Pulmonary lymph node (tissue), 1 donor: ENCODE results near the gene CARHSP1.

DNA sequence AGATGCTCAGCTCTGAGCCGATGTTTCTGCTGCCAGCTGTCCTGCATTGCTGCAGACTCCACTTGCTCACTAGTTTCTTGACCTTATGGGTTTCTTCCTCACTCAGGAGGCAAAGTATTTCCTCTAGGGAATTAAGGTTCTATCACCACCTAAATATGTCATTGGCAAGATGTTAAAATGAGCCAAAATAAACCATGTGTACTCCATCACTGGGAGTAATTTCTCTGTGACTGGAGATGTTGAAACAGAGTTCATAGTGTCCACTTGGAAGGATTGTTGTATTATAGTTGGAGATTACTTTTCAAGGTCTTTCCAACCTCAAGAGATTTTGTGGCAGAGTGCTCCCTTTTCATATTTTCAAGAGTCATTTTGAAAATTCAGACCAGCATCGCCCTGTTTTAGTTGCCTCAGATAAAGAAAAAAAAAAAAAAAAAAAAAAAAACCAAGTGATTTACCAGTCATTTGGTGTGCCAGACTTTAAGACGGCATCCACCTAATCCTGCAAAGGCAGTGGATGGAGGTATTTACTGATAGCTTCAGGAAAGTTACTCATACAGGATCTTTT lies 1255.1 kb downstream of the TMEM114 start:
- PRO-cap = no peak

DNA sequence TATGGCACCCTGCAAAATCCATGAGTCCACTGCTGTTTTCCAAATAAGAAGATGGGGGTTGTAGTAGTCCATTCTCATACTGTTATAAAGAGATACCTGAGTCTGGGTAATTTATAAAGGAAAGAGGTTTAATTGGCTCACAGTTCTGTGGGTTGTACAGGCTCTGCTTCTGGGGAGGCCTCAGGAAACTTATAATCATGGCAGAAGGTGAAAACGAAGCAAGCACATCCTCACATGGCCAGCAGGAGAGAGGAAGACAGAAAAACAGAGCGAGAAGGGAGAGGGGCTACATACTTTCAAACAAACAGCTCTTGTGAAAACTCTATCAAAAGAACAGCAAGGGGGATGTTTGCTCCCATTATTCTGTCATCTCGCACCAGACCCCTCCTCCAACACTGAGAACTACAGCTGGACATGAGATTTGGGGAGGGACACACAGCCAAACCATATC lies 1200.5 kb downstream of the TMEM114 start:
- PRO-cap = unidirectional peak, plus-strand start at position 261 of the sequence

- PRO-cap = no peak
Measured at GRCh38 chr16:8627006-8627468, 5.5 kb downstream of the METTL22 start.

DNA sequence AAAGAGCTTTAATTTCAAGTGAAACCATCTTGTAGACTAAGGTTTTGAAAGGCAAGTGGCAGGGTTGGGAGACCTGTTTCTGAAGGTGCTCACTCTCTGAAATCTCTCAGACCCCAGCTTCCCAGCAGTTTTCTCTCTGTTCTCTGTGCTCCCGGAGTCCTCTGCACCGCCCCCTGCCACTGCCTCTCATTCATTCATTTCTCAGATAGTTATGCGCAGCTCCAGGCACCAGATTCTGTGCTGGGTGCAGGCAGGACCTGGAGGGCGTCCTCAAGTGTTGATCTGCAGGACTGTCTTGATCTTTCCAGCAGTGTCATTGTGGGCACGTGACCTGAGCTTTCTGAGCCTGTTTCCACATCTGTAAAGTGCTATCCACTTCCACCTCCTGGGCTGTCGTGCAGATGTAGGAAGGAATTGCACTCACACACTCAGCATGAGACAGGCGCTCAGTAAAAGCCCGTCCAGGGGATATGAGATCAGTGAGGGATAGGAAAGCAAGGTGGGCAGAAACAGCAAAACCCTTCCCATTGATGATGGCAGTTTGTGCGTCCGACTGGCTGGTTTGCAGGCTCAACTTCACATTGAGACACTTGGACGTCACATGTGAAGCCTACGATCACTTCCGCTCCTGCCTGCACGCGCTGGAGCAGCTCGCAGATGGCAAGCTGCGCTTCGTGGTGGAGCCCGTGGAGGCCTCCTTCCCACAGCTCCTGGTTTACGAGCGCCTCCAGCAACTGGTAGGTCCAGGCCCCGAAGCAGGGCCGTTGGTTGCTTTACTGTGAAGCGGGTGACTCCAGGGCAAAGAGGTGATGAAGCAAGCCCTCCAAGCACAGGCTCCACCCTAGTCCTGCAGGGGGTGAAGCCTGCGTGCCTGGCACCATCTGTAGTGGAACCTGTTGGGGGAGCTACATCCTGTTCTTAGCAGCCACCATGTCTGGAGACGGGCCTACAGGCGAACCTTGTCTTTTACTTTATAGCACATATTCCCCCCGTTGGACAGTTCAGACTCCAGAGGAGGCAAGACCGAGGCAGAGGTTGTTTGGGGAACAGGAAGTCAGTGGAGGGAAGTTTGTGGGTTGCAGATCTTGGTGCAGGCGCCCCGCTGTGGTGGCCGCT lies 22.8 kb downstream of the METTL22 start:
- PRO-cap = no peak

GRCh38 chr16:8651475-8651943 lies 22.9 kb upstream of the ABAT start:
- PRO-cap = no peak

DNA sequence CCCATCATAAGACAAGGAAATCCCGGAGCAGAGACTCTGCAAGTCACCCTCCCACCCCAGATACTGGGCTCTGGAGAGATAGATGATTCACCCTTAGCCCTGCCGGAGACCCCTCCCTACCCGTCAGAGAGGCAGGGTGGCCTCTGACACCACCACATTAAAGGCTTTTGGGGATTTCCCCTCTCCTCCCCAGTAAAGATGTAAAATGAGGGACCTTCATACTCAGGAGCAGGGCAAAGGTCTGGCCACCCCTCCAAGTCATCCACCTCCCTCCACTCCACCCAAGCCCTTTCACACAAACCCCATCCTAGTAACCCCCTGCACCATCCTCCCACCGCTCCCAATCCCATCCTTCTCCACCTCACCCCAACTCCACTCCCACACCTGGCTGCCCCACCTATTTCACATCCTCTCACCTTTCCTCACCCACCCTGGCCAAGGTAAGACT lies 779 bp downstream of the ABAT start:
- PRO-cap = no peak

DNA sequence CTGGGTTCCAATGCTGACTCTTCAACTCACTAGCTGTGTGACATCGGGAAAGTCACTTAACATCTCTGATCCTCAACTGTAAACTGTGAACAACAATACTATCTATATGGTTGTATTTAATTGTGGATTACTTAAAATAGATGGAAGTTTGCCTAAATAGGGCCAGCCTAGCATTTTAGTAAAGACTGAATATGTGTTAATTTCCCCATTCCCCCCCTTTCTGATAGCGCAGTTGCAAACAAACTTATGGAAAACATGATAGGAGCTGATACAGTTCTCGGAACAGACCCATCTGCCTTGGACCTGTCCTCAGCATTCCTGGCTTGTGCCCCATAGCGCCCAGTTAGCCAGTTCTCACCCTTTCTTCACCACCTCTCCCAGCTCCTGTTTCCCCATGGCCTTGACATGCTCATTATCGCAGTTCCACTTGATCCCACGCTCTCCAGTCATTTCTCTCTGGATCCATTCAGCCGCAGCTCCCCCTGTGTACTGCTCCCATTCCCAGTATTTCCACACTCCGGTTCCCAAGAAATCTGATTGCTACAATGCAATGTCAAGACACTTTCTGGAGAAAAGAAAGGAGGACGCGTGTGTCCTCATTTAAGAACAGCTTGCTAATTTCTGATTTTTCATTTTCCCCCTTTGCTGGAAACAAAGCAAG lies 55.5 kb downstream of the TMEM186 start:
- PRO-cap = no peak

DNA sequence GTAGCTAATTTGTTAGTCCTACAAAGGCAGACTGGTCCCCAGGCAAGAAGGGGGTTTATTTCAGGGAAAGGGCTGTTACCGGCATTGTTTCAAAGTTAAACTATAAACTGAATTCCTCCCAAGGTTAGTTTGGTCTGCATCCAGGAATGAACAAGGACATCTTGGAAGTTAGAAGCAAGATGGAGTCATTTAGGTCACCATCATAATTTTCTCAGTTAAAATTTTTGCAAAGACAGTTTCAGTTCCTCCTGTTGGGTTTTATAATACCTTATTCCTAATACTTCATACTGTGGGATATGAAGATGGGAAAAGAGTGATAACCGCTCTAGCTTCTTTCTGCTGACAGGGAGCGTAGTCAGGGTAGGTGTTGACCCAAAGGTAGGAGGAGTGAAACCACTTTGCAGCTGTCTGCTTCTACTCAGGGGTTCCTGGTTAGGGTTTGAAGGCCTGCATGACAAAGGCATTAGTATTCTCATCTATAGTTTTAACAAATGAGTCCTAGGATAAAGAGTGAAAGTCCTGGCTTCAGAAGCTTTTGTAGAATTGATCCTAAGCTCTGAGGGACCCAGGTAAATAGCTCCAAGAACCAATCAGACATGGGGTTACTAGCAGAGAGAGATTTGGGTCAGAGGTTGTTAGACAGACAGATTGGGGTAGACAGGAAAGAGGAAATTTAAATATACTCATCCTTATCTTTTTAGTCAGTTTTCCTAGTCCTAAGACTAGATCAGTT lies 24.9 kb downstream of the PMM2 start:
- PRO-cap = no peak

- PRO-cap = no peak
Measured at GRCh38 chr16:8831818-8832587, 34.4 kb downstream of the PMM2 start.

DNA sequence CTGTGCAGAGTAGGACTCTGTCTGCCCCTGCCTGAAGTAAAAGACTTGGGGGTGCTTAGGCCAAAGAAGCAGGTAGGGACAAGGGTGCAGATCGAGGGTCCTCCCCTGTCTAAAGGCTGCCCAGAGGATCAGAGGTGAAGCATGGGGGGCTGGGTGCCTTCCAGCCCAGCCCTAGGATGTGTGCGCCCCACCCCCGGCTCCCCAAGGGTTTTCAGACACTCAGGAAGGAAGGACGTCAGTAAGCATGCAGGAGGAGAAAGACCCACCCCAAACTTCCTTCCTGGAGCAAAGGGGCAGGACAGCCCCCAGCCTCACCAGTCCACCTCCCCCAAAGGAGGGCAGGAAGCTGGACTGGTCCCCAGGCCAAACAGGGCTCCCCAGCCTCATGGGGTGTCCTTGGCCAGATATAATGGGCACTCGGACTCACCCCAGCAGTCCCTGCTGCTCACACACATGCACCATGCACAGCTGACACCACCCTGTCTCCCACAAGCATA lies 12.1 kb downstream of the CARHSP1 start:
- PRO-cap = no peak

- PRO-cap = unidirectional peak, minus-strand start at chr16:8868467; unidirectional peak, minus-strand start at chr16:8868695; bidirectional peak, plus-strand start at chr16:8869167, minus-strand start at chr16:8868980
Measured at GRCh38 chr16:8868002-8869063, at the start of gene CARHSP1. TSS of gene CARHSP1 (minus strand) at chr16:8869006.

DNA sequence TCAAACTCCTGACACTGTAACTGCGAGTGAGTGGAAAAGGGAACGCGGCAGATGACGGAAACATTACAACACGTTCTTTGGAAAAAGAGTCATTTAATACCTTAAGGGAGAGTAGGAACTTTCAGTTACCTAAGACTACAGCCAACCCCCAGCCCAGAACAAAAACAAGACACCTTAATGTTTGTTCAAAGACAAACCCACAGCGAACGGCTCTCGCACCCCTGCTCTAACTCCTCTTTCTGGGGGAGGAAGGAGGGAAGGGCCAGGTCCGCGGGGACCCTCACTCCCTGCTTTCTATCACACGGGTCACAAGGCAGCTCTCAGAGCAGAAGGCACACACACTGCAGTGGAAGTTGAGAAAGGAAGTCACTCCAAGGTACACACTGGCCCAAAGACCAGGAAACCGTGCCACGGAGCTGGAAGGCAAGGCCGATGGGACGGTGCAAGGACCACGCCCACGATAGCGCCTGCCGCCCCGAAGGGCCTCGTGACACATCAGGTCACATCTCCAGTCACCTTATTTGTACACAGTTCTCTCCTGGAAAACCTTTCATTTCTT lies 9.9 kb downstream of the LITAFD start:
- PRO-cap = no peak

DNA sequence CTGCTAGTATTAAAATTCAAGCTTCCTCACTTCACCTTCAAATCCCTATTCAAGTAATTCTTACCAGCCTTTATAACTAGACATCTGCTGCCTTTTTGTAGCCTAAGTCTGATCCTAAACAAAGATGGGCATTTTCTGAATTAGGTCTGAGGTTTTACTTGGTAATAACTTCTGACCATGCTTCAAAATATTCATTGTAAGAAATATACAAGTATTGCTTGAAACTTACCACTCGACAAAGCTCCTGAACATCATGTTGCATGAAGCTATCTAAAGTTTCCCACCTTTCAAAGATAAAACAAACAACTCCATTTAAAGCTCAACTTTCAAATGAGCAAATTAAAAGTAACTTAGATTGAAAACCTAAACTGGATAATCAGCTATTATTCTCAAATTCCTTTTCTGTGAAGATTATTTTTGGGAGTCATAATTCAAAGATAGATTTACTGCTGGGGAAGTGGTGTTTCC lies 34.2 kb downstream of the LITAFD start:
- PRO-cap = no peak

DNA sequence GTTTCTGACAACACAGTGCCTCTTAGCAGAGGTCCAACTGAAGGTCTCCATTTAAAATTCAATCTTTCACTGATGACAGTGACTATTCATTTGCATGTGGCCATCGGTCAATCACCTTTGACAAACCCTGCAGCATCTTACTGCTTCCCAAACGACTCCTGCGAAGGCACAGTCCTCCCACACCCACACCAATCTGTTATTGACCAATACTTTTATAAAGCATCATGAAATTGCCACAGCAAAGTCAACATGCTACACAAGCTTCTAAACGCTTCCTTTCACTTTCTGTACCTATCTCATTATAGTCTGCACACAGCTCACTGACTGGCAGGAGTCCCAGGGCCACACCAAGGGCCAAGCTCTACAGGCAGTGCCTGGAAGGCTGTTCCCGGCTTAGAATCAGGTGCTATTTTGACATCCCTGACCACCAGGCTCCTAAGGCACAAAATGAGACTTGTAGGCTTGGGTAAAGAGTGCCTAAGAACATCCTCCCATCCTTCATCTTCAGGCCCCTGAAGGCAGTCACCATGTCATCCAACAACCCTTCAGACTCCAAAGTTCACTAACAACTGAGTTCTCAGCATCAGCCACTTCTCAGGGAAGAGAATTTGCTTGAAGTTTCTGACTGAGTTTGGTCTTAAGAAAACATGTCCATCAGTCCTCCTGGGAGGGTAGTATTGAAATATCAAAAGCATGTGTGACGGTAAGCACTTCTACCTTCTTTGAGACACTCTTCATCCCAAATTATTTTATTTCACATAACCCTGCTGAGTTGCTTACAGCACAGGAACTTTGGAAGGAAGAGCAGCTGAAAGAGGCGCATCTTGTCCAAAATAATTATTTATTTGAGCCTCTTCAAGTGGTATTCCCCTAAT lies 39.4 kb downstream of the USP7 start:
- PRO-cap = no peak

DNA sequence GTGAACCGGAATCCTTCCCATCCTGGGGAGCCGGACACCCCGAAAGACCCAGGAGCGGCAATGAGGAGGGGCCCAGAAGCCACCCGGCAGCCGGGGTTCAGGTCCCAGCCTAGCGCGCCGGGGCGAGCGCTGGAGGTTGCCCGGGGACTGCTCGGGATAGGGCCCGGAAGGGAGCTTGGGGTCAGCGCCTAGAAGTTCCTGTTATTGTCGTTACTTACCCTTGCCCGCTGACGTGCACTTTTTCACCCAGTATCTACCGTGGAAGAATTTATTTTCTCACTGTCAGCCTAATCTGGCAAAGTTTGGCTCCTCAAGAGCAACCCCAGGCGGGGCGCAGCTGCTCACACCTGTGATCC lies 448 bp upstream of the USP7 start:
- PRO-cap = no peak

GRCh38 chr16:9003241-9003905 lies 39.7 kb upstream of the USP7 start:
- PRO-cap = no peak

DNA sequence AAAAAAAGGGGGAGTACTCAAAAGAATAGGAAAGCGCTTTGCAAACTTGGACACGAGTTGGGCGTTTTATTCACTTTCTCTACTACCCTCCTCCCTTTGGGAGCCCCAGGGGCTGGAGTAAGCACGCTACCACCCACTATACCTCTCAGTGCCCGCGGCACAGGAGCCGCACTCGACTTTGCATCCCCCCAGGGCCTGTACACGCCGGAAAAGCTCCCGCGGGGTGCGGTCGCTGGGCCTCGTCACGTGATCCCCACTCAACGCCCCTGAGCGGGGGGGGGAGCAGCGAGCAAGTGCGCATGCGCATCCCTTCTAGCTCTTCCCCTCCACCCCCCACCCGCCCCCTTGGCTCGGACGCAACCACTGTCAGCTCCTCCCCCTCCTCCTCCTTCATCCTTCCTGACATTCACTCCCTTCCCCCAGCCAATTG lies 444 bp upstream of the HAPSTR1 start:
- PRO-cap = bidirectional peak, plus-strand start outside the sequence, minus-strand start at position 197 of the sequence

DNA sequence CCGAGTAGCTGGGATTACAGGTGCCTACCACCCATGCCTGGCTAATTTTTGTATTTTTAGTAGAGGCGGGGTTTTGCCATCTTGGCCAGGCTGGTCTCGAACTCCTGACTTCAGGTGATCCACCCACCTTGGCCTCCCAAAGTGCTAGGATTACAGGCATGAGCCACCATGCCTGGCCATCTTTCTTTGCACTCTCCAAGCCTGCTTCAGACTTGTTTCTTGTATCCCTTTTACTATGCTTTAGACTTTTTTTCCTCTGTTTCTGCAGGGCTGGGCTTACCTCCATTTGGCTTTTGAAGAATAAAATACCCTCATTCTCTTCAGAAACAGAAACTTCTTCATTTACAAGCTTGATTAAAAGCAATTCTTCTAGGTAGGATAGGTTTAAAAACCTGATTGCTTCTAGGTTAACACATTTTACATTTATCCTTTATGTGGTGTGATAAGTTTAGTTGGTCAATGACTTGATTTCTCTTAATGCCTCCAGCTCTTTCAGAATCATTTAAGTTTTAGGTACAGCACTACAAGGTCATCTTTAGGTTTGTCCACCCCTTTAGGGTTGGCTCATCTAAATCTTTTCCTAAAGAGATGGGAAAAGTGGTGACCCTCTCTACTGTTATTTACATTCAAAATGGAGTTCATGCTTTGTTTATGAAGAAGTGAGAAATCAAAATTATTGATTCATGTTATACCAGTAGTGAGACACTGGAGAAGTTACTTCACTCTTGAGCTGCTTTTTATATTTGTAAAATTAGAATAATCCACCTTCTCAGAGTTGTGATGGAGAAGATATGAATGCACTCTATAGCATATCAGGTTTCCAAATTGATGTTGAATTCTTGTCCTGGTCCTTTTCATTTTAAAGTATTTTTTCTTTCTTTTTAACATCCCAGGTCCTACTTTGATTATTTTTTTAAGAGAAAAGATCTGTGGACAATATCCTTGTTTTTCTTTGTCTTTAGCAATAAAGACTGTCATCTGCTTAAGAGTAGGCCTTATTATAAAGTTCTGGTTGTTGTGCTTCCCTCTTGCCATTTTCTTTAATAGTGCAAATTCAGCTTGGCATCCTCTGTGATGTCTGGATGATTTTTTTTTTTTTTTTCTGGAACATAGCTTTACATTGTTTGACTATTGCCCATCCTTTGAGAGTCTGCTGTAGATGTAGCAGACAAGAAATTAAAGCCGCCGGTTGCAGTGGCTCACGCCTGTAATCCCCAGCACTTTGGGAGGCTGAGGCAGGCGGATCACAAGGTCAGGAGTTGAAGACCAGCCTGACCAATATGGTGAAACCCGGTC lies 9.7 kb downstream of the HAPSTR1 start:
- PRO-cap = no peak

GRCh38 chr16:9116508-9117493 lies 25.4 kb downstream of the HAPSTR1 start:
- PRO-cap = no peak

GRCh38 chr16:9308144-9308698 lies 216.8 kb downstream of the HAPSTR1 start:
- PRO-cap = no peak